ENCODE measurements around a stretch of chr6.

- RRBS, 2 experiments, result no CpG with 5 or more reads among the region's 3 CpGs
CAGE:
- cytosol, long polyA minus RNA, result no peak
- cytosol, long polyA plus RNA, result no peak
- long polyA plus RNA, result no peak
- nucleus, long polyA minus RNA, result no peak
- nucleus, long polyA plus RNA, result no peak
Observed at GRCh38 chr6:147247051-147247864, 43.0 kb downstream of the STXBP5 start.

GRCh38 chr6:147252203-147253121 is 48.2 kb downstream of the STXBP5 start:
- RRBS, 2 experiments, result no CpG with 5 or more reads among the region's 8 CpGs
CAGE:
- cytosol, long polyA minus RNA, result no peak
- cytosol, long polyA plus RNA, result no peak
- long polyA plus RNA, result no peak
- nucleus, long polyA minus RNA, result no peak
- nucleus, long polyA plus RNA, result no peak

- RRBS, 2 experiments, result no CpG with 5 or more reads among the region's 2 CpGs
CAGE:
- cytosol, long polyA minus RNA, result no peak
- cytosol, long polyA plus RNA, result no peak
- long polyA plus RNA, result no peak
- nucleus, long polyA minus RNA, result no peak
- nucleus, long polyA plus RNA, result no peak
Observed at GRCh38 chr6:147259261-147259643, 55.0 kb downstream of the STXBP5 start.

- RRBS, 2 experiments, result no CpG with 5 or more reads among the region's 1 CpG
CAGE:
- cytosol, long polyA minus RNA, result no peak
- cytosol, long polyA plus RNA, result no peak
- long polyA plus RNA, result no peak
- nucleus, long polyA minus RNA, result no peak
- nucleus, long polyA plus RNA, result start-site peak on the plus strand at chr6:147296778-147297107, 5 and 6 reads in 2 replicates
Observed at GRCh38 chr6:147296641-147297245, 92.5 kb downstream of the STXBP5 start.

GRCh38 chr6:147303173-147303859 is 99.1 kb downstream of the STXBP5 start:
- RRBS, 2 experiments, result no CpG with 5 or more reads among the region's 6 CpGs
CAGE:
- cytosol, long polyA minus RNA, result no peak
- cytosol, long polyA plus RNA, result no peak
- long polyA plus RNA, result no peak
- nucleus, long polyA minus RNA, result no peak
- nucleus, long polyA plus RNA, result no peak

- RRBS, 2 experiments, result no CpG with 5 or more reads among the region's 1 CpG
CAGE:
- cytosol, long polyA minus RNA, result no peak
- cytosol, long polyA plus RNA, result no peak
- long polyA plus RNA, result no peak
- nucleus, long polyA minus RNA, result no peak
- nucleus, long polyA plus RNA, result no peak
Observed at GRCh38 chr6:147308418-147309218, 104.4 kb downstream of the STXBP5 start.

DNA sequence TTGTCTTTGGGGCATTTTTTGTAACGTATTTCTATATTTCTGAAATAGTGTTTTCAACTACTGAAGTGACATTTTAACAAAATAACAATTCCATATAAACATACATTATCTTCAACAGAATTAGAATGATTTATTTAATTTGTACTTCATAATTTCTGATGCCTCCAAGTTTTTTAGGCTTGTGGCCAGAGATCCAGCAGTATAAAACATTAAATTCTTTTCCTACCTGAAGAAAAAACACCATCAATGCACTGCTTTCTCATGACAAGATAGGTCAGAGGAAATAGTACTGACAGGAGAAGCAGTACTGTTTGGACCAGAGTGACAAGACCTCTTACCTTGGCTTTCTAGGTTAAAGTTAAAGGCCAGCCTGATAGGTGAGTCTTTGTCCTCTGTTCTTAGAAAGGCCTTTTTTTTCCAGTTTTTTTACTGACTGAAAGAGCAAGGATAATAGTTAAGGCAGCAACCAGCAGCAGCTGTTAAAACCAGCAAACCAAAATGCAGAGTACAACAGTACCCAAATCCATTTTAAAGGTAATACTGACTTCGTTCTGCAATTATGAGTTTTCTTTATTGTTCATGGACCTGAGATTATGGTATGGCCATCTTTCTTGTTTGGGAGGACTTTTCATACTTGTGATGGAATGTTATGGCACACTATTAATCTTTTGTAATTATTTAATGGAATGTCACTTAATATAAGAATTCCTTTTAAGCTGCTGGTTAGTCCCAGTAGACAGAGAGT is 113.9 kb downstream of the STXBP5 start:
- RRBS, 2 experiments, result no CpG with 5 or more reads among the region's 2 CpGs
CAGE:
- cytosol, long polyA minus RNA, result no peak
- cytosol, long polyA plus RNA, result no peak
- long polyA plus RNA, result no peak
- nucleus, long polyA minus RNA, result no peak
- nucleus, long polyA plus RNA, result no peak

DNA sequence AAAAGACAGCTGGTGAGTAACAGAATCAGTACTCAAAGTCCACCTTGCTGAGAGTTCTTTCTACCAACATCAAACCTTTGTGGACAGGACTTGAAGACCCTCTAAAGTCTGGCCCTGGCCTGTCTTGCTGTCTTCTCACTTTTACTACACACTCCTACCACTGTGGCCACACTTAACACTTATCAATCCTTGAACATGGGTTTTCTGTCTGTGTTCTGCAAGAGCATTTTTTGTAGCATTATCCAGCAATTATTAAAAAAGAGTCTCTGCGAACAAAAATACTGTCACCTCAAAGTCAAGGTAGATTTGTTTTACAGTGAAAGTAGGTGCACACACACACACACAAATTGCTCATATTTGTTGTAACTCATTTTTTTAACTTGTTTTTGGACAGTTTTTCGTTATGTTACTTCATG is 119.6 kb downstream of the STXBP5 start:
- RRBS, 2 experiments, result no CpG with 5 or more reads among the region's 2 CpGs
CAGE:
- cytosol, long polyA minus RNA, result no peak
- cytosol, long polyA plus RNA, result no peak
- long polyA plus RNA, result no peak
- nucleus, long polyA minus RNA, result no peak
- nucleus, long polyA plus RNA, result no peak

- RRBS, 2 experiments, result no CpG with 5 or more reads among the region's 14 CpGs
CAGE:
- cytosol, long polyA minus RNA, result no peak
- cytosol, long polyA plus RNA, result no peak
- long polyA plus RNA, result no peak
- nucleus, long polyA minus RNA, result no peak
- nucleus, long polyA plus RNA, result no peak
Observed at GRCh38 chr6:147324295-147325290, 120.4 kb downstream of the STXBP5 start.

DNA sequence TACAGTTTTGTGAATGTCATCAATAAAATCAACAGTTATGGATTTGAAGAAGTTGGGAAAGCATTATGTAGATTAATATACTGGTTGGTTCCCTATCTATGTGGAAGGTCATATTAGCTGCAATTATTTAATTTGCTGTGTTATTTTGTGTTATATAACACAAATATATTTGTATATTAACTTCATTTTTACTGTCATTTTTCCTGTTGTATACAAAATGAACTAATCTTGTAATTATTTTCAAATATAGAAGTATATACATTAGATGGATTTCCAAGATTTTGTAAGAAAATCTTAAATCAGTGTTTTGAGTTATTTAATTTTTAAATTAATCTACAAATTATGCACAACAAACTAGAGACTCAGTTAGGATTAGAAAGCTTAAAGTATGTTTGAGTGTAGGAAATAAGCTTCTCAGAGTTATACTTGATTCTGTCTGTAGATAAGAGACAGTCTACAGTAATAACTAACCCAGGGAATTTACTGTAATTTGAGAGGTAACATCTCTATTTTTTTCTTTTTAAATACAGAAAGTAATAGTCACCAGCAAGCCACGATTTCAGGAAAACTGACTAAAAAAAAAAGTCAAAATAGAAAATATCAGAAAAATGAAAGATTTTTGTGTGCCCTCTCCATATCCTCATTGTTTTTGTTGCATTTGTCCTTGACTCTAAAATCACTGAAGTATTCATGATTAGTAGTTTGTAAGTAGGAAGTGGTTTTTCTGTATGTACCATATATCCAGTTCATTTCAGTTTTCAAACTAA is 121.6 kb upstream of the SAMD5 start:
- RRBS, 2 experiments, result no CpG with 5 or more reads among the region's 1 CpG
CAGE:
- cytosol, long polyA minus RNA, result no peak
- cytosol, long polyA plus RNA, result no peak
- long polyA plus RNA, result no peak
- nucleus, long polyA minus RNA, result no peak
- nucleus, long polyA plus RNA, result no peak

GRCh38 chr6:147507331-147508190 is 929 bp upstream of the SAMD5 start:
- RRBS, 2 experiments, result 6% methylated on average over 23 to 29 of the region's 63 CpGs
CAGE:
- cytosol, long polyA minus RNA, result no peak
- cytosol, long polyA plus RNA, result no peak
- long polyA plus RNA, result no peak
- nucleus, long polyA minus RNA, result no peak
- nucleus, long polyA plus RNA, result no peak

GRCh38 chr6:147619874-147620234 is 111.4 kb downstream of the SAMD5 start:
- RRBS, 2 experiments, result no CpG with 5 or more reads among the region's 7 CpGs
CAGE:
- cytosol, long polyA minus RNA, result no peak
- cytosol, long polyA plus RNA, result no peak
- long polyA plus RNA, result no peak
- nucleus, long polyA minus RNA, result no peak
- nucleus, long polyA plus RNA, result no peak

DNA sequence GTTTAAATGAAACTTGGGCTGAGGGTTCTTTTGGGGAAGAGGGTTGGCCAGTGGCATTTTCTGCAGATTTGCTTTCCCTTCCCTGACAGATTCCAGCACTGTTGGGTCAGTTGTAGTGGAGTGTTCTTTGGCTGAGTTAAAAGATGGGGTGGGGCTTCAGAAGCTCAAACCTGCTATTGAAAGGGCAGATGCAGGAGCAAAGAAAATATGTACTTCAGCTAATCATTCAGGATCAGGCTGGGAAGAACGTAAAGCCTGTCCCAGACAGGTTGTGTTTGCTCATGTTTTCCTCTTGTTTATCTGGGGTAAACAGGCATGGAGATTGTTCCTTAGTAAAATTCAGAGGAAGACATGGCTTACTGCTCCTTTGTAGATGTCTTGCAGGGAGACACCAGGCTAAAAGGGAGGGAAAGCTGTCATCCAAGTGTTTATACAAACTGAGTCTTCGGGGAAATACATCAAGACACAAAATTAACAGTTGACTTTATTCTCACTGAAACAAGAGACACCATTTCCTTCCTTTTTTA is 2.6 kb downstream of the SASH1 start:
- RRBS, 2 experiments, result no CpG with 5 or more reads among the region's 2 CpGs
CAGE:
- cytosol, long polyA minus RNA, result no peak
- cytosol, long polyA plus RNA, result no peak
- long polyA plus RNA, result no peak
- nucleus, long polyA minus RNA, result no peak
- nucleus, long polyA plus RNA, result no peak

GRCh38 chr6:148441095-148441931 is 98.7 kb downstream of the SASH1 start:
- RRBS, 2 experiments, result no CpG with 5 or more reads among the region's 13 CpGs
CAGE:
- cytosol, long polyA minus RNA, result no peak
- cytosol, long polyA plus RNA, result no peak
- long polyA plus RNA, result no peak
- nucleus, long polyA minus RNA, result no peak
- nucleus, long polyA plus RNA, result no peak

DNA sequence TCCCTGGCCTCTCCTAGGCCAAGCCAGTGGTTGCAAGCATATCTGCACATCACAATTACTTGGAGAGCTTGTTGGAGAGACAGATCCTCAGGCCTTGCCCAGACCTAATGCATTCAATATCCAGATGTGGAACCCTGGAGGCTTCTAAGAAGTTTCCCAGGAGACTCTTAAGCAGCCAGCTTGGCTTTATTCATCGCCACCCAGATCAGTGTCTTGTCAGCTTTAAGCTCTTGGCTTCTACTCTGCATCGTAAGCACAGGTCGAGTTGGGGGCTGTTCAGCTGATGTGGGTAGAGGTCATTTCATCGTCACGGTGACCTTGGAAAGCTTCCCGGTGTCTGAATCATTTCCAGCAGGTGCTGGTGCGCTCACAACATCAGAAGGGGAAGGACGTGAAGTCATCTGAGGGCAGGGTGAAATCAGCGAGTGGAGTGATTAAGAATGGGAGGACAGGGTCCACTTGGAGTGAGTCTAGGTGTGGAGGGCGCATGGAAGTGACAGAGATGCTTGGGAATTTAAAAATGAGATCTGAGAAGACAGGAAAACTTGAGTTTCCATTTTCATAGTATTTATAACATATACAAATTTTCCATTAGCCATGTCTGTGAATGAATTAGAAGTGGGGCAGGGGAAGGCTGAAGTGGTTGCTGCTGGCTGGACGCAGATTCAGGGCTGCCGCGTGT is 112.6 kb downstream of the SASH1 start:
- RRBS, 2 experiments, result no CpG with 5 or more reads among the region's 13 CpGs
CAGE:
- cytosol, long polyA minus RNA, result no peak
- cytosol, long polyA plus RNA, result no peak
- long polyA plus RNA, result no peak
- nucleus, long polyA minus RNA, result start-site peak on the plus strand centred at position 541 of the sequence, 102 bp wide, 11 reads
- nucleus, long polyA plus RNA, result no peak

DNA sequence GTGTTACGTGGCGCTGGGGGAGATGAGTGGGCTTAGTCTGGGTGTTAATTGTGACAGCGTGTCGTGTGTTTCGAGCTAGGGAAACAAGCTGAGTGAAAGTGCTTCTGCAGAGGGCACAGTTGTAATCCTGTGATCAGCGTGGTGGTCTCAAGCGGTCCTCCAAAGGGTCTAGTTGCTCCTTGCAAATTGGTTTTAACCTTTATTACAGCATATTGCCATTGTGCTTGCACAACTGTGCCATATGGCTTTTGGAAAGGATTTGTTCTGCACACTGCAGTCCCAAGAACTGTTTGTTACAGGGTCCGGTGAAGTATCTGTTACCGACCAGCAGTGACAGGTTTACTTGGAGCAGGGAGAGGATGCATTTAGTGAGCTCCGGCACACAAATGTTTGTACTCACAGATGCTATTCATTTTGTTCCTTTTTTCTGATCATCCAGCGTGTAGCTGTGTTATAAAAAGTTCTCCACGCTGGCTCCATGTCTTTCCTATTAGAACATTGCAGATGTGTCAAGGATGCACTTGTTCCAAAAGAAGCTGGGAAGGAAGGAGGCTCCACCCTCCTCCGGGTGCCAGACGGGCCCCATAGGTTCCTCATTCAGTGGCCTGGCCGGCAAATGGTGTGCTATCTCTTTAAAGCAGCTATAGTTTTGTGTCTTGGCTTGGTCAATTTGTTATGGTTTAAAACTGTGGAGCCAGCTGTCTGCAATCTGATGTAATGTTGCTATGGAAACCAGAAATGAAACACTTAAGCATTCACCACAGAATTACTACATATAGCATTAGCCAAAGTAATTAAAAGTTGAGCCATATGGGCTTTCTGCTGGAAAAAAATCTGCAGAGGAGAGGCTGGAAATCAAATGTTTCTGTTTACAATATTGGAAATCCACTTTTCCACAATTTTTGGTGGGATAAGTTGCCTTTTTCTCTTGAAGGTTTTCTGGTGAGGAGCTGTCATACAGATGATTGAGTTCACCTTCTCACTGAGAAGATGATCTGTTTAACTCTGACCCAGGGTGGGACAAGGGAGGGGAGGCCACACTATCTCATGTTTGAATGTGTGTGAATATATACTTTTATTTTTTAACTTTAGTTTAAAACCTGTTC is 167.1 kb downstream of the SASH1 start:
- RRBS, 2 experiments, result 90 to 92% methylated on average over 3 of the region's 15 CpGs
CAGE:
- cytosol, long polyA minus RNA, result no peak
- cytosol, long polyA plus RNA, result no peak
- long polyA plus RNA, result no peak
- nucleus, long polyA minus RNA, result no peak
- nucleus, long polyA plus RNA, result no peak

GRCh38 chr6:148780852-148781584 is 34.2 kb downstream of the UST start:
- RRBS, 2 experiments, result 4 to 14% methylated on average over 2 of the region's 7 CpGs
CAGE:
- cytosol, long polyA minus RNA, result no peak
- cytosol, long polyA plus RNA, result no peak
- long polyA plus RNA, result no peak
- nucleus, long polyA minus RNA, result no peak
- nucleus, long polyA plus RNA, result no peak

DNA sequence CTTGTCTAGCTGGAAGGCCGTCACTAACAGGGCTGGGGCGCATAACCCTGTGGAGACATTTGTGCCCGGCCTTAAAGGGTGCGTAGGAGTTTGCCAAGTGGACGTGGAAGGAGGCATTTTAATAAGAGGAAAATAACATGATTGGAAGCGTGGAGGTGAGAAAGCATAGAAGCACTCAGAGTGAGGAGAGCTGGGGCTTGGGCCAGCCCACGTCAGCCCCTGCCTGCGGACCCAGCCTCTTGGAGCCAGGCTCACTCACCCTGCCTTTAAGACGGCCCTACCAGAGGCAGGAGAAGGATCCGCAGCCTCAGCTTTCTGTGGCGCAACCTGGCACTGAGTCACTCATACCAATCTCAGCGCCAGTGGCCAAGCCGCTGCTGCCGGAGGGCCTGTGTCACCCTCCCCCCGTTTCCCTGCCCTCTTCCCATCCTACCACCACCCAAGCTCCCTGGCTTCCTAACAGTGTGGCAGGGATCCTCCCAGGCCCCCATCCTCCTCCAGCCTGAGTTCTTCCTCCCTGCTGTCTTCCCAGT is 285.1 kb downstream of the UST start:
- RRBS, 2 experiments, result no CpG with 5 or more reads among the region's 15 CpGs
CAGE:
- cytosol, long polyA minus RNA, result no peak
- cytosol, long polyA plus RNA, result no peak
- long polyA plus RNA, result no peak
- nucleus, long polyA minus RNA, result no peak
- nucleus, long polyA plus RNA, result no peak

DNA sequence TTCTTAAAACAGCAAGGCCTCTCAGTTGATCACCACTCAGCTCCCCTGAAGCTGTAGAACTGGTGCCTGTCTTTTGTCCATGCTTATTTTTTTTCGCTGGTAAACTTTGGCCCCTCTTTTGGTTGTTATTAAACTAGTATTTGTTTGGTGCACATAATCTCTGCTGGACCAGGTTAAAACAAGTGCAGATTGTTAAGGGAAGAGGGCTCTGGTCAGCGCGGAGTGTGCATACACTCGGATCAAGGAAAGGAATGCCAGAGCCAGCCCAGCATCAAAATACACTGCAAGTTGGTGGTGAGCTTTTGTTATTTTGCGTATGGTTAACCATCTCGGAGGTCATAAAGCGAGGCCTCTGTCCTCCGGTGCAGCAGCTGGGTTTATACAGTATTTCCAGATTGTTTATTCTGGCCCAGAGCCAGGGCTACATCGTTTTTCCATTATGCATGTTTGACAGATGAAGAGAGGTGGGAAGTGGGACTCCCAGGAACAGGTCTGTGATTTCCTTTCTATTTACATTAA is 256.7 kb upstream of the TAB2 start:
- RRBS, 2 experiments, result no CpG with 5 or more reads among the region's 9 CpGs
CAGE:
- cytosol, long polyA minus RNA, result no peak
- cytosol, long polyA plus RNA, result no peak
- long polyA plus RNA, result no peak
- nucleus, long polyA minus RNA, result no peak
- nucleus, long polyA plus RNA, result no peak

DNA sequence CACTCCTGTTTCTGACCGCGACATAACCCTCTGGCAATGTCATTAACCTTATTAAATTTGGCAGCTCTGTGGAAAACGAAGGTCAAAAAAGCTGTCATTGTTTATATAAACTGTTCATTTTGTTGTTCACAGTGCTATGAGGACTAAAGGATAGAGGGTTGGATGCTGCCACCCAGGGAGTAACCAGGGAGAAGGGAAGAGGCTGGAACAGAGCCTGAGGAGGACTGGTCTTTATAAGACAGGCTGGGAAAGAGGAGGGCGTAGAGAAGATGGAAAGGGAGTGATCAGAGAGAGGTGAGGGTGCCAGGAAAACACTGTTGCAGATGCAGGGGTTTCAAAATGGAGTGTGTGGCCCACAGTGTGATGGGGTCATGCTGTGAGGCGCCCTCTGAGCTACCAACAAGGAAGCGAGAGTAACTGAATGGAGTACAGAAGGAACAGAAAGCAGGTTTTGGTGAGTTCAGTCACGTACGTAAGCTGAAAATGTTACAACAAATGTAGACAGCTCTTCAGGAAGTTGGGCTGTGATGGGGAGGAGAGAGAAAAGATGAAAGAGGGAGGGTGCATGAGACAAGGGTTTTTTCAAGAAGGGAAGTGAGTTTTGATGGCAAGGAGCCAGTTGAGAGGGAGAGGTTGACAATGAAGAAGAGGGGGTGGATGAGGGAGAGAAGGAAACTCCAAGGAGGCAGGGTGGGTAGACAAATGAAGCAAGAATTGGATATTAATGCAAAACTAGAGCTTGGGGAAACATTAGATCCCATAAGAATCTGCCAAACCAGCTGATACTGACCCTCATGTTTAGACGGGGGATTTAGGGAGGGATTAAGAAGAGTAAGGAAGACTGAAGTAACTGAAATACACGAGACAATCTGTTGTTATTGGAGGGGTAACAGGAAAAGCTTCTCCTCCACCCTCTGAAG is 251.5 kb upstream of the TAB2 start:
- RRBS, 2 experiments, result no CpG with 5 or more reads among the region's 10 CpGs
CAGE:
- cytosol, long polyA minus RNA, result no peak
- cytosol, long polyA plus RNA, result no peak
- long polyA plus RNA, result no peak
- nucleus, long polyA minus RNA, result no peak
- nucleus, long polyA plus RNA, result no peak